PFSK-1 (cell line): Measurements from ENCODE around the genes SLC35E2B and NADK.

- RRBS = 72% methylated on average over 3 of the region's 11 CpGs
These were observed 2.6 kb downstream of the VWA1 start for GRCh38 chr1:1438015-1438624.

- RRBS = no CpG with 5 or more reads among the region's 9 CpGs
These were observed 632 bp upstream of the ATAD3B start for GRCh38 chr1:1470896-1471370.

- RRBS = no CpG with 5 or more reads among the region's 40 CpGs
These were observed 3.2 kb upstream of the TMEM240 start for GRCh38 chr1:1543419-1544305.

DNA sequence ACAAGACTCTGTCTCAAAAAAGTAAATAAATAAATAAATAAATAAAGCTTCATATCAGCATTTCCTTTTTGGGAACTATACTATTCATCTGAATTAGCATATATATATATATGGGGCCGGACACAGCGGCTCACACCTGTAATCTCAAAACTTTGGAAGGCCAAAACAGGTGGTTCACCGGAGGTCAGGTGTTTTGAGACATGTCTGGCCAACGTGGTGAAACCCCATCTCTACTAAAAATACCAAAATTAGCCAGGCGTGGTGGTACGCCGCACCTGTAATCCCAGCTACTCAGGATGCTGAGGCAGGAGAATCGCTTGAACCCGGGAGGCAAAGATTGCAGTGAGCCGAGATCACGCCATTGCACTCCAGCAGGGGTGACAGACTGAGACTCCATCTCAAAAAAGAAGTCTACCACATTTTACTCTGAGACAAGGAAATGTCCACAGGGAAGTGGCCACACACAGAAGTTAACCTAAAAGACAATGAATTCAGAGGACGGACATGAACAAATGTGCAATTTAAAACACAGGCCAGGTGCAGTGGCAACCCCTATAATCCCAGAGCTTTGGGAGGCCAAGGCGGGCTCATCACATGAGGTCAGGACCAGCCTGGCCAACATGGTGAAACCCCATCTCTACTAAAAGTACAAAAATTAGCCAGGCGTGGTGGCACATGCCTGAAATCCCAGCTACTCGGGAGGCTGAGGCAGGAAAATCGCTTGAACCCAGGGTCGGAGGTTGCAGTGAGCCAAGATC lies 17.1 kb downstream of the SSU72 start:
- RRBS = no CpG with 5 or more reads among the region's 17 CpGs

GRCh38 chr1:1558156-1559348 lies 16.1 kb downstream of the SSU72 start:
- RRBS = no CpG with 5 or more reads among the region's 26 CpGs

DNA sequence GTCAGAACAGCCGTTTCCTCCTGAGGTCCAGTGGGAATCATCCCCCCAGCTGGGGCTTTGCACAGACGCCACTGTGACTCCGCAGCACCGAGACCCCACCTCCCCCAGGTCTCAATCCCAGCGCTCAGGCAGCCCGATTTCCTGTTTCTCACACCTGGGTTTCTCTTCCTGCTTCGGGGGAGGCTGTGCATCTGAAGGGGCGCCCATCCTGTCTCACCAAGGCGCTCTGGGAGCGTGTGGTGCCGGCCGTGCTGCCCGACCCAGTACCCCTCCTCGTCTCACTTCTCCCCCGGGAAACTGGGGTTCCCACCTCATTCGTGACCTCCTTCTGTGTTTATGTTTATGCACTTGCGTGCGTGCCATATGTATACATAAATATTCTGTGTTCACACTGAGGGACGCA lies 14.7 kb downstream of the SLC35E2B start:
- RRBS = 59% methylated on average over 5 of the region's 19 CpGs

DNA sequence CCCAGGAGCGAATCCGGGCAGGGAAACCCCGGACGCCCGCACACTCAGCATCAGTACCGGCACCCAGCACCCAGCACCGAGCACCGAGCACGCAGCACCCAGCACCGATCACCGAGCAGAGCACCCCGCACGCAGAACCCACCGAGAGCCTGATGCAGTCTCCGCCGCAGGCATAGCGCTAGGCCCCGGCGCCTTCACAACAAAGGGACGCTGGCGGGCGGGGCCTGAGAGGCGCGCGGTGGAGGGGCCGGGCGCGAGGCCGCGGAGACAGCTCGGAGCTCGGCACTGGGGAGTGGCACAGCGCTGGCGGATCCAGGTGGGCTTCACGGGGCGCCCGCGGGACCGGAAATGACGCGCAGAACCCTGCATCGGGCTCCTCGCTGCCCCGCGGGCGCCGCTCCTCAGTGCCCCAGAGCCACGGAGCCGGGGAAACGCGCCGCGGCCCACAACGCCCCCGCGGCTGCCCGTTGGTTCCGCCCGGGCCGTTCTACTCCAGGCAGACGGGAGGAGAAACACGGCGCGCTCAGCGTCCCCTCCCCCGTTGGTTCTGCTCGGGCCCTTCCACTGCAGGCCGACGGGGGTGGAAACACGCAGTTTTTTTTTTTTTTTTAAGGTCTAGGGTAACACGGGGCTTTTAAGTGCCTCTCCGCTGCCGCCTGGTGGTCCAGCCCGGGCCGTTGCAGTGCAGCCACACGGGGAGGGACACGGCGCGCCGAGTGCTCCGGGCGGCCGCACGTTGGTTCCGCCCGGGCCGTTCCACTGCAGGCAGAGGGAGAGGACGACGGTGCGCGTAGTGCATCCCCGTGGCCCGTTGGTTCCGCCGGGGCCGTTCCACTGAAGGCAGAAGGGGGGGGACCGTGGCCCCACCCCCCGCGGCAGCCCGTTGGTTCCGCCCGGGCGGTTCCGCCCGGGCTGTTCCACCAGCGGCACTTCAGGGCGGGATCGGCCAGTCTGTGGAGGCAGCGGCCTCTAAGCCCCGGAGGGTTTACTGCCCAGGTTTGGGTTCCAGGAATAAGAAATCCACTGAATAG lies at the start of gene SLC35E2B:
SLC35E2B (minus strand) TSS at position 489 of the 1,031 bp plus-strand sequence.
- RRBS = 1% methylated on average over 6 of the region's 110 CpGs

GRCh38 chr1:1775231-1775949 lies 2.9 kb downstream of the NADK start:
- RRBS = no CpG with 5 or more reads among the region's 6 CpGs

DNA sequence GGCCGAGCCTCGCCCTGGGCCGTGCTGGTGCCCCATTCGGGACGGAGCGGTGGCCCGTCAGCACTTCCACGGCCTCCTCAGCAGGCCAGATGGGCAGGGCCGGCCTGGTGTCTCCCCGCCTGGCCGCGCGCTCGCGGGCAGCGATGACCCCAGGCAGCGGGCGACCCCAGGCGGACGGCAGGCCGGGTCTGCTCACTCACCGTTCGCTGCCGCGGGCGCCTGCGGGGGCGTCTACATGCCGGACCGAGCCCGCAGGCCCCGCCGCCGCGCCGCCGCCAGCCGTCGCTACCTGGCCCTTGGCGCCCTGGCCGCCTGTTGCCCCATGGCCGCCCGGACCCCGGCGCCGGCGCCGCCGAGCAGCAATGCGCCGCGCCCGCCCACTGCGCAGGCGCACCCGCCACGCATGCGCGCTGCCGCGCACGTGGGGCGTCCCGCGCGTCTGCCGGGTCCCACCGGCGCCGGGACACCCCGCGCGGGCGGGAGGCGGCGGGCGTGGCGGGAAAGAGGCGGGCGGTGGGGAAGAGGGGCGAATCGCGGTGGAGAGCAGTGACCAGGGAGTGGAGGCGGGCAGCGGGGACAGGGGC lies at the start of gene NADK:
NADK (minus strand) TSS at position 382 of the 584 bp plus-strand sequence.
- RRBS = under 1% methylated on average over 48 of the region's 85 CpGs

GRCh38 chr1:1835882-1836654 lies 54.8 kb downstream of the GNB1 start:
- RRBS = no CpG with 5 or more reads among the region's 12 CpGs

DNA sequence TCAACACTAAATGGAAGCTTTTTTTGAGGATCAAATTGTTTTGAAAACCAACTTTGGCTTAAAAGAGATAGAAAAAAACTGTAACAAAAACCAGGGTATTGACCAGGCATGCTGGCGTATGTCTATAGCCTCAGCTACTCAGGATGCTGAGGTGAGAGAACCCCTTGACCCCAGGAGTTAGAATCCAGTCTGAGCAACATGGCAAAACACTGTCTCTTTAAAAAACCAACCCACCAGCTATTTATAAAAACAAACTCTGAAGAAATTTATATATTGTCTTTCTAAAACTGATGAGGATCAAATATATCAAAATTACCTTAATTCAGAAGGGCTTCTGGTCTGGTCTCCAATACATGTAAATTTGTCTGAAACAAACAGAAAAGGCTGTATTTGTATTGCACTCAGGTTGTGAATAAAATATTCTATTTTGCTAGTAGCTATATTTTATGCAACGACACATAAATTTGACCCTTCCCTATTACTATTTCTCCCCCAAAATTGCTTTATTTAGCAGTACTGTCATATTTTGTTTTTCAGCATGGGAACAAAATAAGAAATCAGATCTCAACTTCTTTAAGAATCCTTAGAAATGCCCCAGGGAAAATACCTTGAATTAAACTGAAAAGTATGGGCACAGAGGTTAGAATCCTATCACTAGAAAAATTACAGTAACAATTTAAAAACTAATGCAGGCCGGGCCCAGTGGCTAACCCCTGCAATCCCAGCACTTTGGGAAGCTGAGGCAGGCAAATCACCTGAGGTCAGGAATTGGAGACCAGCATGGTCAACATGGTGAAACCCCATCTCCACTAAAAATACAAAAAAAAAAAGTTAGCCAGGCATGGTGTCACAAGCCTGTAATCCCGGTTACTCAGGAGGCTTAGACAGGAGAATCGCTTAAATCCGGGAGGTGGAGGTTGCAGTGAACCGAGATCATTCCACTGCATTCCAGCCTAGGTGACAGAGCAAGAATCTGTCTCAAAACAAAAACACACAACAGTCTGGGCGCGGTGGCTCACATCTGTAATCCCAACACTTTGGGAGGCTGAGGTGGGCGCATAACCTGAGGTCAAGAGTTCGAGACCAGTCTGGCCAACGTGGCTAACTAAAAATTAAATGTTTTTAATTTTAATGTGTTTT lies 51.6 kb downstream of the GNB1 start:
- RRBS = no CpG with 5 or more reads among the region's 12 CpGs

- RRBS = no CpG with 5 or more reads among the region's 6 CpGs
These were observed 8.9 kb downstream of the GNB1 start for GRCh38 chr1:1882026-1882306.

GRCh38 chr1:1917969-1918495 lies 1.0 kb downstream of the TMEM52 start:
- RRBS = 95% methylated on average over 3 of the region's 16 CpGs

DNA sequence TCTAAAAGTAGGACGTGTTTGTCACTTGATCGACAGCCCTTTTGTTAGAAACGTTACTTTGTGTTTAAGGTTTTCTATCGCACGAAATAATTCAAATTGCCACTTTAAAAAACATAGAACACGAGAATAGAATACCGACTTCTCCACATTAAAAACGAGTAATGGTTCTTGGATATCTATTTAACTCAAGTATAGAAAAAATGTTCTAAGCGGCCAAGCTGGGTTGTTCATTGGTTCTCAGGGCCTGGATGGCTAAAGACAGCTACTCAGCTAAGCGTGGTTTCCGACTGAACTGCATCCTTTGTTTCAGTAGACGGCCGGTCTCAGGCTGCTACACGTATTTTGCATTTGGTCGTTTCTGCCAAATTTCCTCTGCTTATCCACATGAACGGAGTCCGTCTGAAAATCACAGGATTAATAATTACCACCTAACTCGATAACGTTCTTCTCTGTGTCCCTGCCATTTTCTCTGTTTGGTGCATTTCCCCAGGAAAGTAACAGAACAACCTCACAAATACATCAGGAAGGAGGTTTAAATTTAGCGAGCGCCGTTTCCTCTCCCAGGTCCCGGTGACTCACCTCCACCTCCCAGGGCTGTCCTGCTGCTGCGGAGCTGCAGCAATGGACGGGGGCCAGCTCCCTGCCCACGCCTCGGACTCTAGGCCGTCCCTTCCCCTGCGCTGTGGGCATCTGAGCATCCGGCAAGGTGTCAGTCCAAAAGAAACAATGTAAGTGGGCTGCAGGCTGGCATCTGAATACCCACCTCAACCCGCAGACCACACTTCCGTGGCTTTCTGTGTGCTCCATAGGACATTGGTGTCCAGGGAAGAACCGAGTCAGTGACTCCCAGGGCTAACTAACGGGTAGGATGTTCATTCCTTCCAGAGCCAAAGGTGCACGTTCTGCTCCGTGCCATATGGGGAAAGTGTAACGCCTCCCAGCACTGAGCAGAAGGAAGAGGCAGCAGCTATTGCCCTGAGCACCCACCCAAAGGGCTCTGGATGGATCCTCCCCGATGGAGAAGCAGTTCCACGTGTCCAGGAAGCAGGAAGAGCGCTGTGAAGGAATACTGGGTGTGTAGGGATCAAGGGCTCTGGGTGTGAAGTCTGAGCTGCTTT lies 4.2 kb upstream of the GABRD start:
- RRBS = no CpG with 5 or more reads among the region's 40 CpGs

DNA sequence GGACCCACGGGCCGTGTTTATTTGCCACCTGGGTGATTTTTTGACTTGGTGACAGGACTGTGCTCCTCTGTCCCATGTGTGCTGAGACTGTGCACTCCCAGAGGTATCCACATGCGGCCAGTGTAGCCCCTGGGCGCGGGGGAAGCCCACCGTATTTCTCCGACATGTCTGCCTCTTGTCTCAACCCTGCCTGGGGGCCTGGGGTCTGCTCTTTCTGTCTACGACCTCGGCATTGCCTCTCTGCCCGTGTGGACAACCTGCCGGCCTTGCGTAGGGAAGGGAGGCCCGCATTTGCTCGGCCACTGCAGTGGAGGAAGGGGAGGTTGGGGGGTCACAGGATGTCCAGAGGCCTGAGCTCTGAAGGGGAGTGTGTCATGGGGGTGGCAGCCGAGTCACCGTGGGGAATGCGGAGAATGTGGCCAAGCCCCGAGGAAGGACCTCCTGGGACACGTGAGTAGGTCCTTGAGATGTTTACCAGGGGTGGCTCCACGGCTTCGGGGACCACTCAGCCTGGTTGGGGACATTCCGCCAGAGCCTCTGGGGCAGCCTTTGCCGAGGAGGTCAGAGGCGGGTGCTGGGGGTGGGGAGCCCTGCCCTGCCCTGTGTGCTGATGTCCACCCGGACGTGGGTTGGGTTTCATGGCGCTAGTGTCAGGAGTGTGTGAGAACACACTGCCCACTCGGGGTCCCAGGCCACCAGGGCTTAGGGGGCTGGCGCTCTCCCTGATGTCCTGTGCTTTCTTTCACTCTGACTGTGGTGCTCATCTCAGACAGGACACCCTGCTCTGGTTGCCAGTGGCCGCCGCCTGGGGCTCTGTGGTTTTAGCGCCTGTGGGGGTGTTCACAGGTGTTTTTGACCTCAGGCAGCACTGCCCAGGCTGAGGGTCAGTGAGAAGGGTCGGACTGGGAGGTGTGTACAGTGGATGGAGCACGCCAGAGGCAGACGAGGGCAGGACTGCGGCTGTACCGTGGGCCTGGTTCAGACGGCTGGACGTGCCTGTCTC lies 11.2 kb downstream of the PRKCZ start:
- RRBS = no CpG with 5 or more reads among the region's 39 CpGs

- RRBS = 74% methylated on average over 4 of the region's 26 CpGs
These were observed 53.0 kb downstream of the PRKCZ start for GRCh38 chr1:2103014-2103767.

DNA sequence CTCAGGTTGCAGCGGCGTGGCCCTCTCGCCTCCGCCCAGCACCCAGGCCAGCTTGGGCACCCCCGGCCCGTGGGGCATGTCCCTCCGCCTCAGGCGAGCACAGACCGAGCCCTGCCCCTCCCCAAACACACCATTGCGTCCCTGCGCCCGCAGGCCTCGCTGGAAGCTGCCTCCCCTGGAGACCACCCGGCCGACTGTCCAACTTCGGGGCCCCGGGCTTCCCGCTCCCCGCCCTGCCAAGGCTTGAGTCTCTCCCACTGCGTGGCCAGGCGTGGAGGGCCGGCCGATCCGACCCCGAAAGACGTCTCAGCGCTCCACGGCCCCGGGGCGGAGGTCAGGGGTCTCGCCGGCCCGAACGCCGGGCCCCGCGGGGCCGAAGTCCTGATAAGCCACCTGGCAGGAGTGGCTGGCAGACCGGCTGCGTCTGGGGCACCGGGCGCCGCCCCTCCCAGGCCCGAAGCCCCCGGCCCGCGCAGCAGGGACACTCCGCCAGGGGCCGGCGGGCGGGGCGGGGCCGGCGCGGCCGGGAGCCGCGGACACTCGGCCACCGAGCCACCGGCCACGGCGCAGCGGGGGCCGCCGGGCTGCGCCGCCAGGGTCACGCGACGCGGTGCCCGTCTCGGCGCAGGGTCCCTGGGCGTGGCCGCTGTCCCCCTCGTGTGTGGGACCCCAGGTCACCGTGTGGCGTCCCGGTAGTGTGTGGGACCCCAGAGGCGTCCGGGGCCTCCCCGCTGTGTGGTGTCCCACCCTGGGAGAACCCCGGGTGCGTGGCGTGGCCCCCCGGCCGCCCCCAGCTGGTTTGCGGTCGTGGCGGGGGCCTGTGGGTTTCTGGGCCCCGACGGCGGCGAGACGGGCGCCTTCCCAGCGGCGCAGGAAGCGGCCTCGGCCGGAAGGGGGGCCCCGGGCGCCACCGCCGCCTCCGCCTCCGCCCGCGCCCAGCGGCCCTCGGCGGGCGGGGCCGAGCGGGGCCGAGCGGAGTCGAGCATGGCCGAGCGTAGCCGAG lies 1.1 kb upstream of the SKI start:
- RRBS = 7% methylated on average over 56 of the region's 123 CpGs

GRCh38 chr1:2229818-2230016 lies 1.6 kb downstream of the SKI start:
- RRBS = no CpG with 5 or more reads among the region's 8 CpGs

DNA sequence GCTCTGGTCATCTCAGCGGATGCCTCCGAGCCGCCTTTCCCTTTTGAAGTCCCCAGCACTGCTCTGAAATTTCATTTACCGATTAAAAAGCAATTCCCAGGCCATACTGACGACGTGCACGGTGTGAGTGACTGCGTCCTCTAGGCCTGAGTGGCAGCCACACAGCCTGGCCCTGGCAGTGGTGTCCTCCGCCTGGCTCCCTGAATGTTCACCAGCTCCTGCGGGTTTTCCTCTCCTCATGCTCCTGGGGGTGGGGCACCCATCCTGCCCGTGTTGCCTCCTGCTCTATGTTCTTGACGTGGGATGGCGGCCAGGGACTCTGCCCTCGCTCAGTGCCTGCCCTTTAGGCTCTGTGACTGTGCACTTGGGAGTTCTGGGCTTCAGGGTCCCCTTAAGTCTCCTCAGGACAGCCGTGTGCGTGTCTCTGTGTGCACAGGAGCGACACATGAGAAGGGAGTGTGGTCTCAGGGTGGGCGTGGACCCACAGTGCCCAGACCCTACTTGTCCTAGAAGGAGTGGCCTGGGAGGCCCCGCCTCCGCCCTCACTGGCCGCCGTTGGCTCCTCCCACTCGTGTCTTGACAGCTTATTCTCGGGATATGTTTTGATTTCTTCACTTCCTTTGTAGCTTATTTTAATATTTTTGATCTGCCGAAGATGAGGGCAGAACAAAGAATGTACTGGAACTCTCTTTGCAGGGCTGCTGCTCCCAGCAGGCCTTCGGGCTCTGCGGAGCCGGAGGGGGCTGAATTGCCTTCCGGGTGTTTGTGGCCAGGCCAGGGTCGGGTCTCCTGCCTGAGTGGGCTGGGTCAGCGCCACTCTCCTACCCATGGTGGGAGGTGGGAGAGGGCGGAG lies 3.7 kb downstream of the SKI start:
- RRBS = 2% methylated on average over 3 of the region's 32 CpGs

- RRBS = 90% methylated on average over 1 of the region's 28 CpGs
These were observed 9.0 kb downstream of the SKI start for GRCh38 chr1:2236790-2237812.